ENCODE data around the gene DNLZ.

DNA sequence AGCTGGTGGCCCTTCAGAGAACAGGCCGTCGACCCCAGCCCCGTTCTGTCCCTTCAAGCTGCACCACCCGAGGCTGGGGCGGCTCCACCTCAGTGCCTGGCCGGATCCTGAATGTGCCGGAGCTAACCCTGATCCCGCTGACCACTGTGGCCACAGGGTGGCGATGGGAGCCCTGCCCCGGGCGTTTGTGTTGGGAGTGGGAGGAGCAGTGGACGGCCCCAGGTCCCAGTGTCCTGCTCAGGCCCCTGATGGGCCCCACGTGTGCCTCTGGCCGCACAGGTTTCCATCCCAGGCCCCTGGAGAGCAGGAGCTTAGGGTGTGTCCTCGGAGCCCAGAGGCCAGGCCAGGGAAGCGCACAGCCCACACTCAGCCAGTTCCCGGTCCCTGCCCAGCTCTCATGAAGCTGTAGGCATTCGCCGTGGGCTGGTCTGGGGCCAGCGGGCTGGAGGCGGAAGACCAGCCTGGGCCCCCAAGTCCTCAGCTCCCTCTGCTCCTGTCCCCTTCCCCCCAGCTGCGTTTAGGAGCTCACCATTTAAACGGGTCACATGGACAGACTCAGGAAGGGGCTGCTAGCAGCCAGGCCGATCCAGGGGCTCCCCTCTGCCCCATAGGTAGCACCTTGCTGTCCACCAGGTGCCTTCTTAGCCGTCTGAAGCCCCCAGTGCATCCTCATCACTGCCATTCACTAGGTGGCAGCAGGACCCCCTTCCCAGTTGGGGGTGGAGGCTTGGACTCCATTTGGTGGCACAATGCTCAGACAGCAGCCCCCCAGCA is 17.5 kb downstream of the DNLZ start:
- RRBS = 14% methylated on average over 4 of the region's 25 CpGs

- RRBS = 78% methylated on average over 3 of the region's 30 CpGs
These were observed 5.3 kb downstream of the DNLZ start for GRCh38 chr9:136358156-136358781.

DNA sequence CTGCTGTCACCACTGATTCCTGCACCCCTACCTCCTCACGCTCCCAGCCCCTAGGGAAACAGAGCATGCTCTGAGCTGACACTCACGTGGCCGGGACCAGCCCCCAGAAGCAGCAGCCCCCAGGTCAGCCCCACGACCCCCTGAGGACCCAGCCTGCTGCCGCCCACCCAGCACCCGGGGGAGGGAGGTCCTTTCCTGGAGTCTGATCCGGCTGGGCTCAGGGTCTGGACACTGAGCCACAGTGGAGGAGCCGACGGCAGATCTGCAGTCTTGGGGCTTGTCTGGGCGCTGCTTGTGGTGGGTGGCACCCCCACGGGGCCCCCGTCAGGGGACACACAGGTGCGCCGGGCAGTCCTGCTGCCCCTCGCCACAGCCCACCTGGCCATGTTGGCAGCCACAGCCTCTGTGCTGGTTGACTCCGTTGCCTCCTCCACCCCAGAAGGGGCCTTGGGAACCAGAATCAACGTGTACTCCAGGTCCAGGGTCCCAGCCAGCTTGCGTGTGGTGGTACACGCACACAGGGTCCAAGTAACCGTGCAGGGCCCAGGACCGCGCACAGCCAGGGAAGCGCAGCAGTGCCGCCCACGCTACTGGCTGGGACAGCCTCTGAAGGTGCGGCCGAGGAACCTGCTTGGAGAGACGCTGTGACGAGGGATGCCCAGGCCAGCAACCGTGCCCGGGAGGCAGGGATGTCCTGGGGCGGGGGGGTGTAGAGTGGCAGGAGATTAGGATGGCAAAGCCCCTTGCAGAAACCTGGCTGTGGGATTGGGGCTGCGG is 3.6 kb downstream of the DNLZ start:
- RRBS = 53% methylated on average over 3 of the region's 33 CpGs

- RRBS = 10% methylated on average over 29 of the region's 83 CpGs
These were observed at the start of gene DNLZ for GRCh38 chr9:136363539-136364272. Gene DNLZ, minus strand, starts transcription at chr9:136363744.

DNA sequence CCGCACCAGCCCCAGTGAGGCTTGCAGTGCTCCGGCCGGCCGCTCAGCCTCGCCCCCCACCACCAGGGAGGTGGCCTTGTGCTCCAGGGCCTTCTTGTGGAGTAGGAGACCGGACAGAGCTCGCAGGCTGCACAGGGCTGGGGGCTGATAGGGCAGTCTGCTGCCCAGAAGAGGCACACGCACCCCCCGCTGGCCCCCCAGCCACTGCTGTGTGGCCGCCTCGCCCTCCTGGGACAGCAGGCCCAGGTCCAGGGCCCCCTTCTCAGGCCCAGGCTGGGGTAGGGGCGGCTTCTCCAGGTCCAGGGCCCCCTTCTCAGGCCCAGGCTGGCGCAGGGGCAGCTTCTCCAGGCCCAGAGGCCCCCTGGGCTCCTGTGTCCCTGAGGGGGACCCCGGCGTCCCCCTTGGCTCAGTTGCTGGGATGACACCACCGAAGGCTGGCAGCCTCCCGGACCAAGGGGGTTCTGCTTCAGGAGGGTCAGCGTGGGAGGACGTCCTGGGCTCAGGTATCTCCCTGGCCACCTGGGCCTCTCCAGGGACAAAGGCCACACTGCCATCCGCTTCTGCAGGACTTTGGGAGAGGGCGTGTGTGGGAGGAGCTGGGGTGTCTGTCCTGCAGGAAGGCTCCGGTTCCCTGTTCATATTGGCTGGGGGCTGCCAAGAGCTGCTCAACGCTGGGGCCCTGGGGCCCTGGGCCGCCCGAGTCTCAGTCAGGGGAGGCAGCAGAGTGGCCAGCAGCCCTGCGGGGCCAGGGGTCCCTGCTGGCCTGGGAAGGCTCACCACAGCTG is 4.5 kb upstream of the CARD9 start:
- RRBS = 90% methylated on average over 7 of the region's 26 CpGs

DNA sequence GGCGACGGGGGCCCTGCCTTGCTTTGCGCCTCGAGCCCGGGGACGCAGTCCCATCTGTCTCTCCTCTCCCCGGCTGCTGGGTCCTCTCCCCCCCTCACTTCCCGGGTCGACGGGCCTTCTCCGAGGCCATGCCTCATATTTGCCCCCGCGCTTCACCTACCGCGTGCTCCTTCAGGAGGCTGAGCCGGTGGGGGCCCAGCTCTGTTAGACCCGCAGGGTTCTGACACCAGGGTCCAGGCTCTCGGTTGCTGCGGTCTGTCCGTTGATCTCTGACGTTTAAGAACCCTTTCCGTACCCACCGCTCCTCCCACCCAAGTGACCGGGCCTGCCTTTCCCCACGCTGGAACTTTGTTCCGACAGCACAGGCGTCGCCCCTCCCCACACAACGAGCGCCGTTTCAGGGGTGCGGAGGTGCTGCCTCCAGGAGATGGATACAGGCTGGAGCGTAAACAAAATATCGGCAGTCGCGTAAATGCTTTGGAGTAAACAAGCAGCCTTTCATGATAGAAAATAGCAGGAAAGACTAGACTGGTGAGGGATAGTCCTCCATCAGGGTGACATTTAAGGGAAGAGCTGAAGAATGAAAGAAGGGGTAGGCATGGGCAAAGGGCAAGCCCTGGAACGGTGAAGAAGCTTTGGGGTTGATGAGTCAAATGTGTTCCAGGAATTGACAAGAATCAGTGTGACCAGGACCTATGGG is 567 bp downstream of the PMPCA start:
- RRBS = 3% methylated on average over 7 of the region's 37 CpGs

DNA sequence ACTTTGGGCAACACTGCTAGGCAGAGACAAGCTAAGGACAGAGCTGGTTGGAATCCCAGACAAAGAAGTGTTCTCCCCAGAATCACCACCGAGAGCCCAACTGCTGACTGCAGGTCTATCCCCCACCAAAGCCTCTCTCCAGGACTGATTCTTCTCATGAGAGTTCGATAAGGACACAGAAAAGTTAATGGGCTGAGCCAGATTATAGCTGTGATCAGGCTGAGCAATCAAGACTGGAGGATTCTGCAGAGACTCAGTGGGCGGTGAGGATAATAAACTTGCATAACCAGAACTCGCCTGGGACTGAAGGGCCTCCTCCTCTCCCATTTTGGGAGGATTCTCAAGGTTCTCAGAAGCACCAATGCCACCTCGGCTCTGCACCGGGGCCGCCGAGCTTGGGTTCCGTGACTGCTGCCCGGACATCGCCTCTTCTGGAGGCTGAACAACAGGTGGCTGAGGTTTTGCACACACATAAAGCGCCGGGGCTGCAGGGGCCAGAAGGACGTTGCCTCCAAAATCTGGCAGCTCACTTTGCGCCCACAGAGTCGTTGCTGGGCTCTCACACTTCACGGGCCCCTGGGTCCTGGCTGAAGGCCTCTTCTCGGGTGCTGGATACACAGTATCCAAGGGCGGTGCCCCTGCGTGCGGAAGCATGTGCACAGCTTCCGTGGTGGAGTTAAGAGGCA is 7.8 kb downstream of the SEC16A start:
- RRBS = 94% methylated on average over 8 of the region's 22 CpGs

- RRBS = no CpG with 5 or more reads among the region's 28 CpGs
These were observed 7.0 kb downstream of the SEC16A start for GRCh38 chr9:136475587-136476395.

GRCh38 chr9:136481915-136482258 is 953 bp downstream of the SEC16A start:
- RRBS = no CpG with 5 or more reads among the region's 7 CpGs

DNA sequence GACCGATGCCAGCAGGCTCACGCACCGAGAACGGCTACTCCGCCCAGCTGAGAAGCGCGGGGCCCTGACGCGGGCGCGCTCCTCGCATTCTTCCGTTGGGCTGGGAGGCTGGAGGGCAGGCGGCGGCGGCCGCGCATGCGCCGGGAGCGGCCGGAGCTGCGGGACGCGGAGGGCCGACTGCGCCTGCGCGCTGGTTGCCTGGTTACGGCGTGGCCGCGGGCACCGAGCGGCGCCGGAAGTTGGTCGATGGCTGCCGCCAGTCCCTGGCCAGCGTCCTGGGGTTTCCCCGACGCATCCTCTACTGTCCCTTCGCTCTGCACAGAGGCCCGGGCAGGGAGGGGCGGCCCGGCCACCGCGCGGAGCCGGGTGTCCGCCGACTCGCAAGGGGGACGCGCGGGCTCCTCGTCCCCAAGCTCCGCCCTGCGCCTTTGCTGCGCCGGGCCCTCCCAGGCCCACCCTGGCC is 865 bp upstream of the SEC16A start:
- RRBS = 1% methylated on average over 30 of the region's 61 CpGs

DNA sequence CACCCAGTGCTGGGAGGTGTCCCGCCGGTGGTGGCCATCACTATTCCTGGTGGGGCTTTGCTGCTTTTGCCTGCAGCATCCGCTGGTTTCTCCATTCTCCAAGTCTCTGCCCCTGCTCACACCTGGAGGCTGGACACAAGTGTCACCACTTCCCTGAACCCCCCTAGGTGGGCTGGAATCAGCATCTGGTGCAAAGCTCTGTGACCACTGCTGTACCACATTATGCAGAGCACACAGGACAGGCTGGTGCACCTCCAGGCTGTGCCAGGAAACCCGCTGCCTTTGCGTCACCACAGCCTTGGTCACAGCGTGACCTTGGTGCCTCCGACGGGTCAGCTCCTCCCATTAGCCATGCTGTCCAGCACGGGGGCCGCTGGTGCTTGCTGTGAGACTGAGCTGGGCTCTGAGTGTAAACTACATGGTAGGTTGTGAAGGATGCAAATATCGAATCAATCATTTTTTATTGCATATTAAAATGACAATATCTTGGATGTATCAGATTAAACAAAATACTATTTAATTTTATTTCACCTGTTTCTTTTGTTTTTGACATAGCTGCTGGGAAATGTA is 2.8 kb upstream of the SEC16A start:
- RRBS = no CpG with 5 or more reads among the region's 11 CpGs

GRCh38 chr9:136529663-136530292 is 16.1 kb downstream of the NOTCH1 start:
- RRBS = 19% methylated on average over 7 of the region's 29 CpGs

DNA sequence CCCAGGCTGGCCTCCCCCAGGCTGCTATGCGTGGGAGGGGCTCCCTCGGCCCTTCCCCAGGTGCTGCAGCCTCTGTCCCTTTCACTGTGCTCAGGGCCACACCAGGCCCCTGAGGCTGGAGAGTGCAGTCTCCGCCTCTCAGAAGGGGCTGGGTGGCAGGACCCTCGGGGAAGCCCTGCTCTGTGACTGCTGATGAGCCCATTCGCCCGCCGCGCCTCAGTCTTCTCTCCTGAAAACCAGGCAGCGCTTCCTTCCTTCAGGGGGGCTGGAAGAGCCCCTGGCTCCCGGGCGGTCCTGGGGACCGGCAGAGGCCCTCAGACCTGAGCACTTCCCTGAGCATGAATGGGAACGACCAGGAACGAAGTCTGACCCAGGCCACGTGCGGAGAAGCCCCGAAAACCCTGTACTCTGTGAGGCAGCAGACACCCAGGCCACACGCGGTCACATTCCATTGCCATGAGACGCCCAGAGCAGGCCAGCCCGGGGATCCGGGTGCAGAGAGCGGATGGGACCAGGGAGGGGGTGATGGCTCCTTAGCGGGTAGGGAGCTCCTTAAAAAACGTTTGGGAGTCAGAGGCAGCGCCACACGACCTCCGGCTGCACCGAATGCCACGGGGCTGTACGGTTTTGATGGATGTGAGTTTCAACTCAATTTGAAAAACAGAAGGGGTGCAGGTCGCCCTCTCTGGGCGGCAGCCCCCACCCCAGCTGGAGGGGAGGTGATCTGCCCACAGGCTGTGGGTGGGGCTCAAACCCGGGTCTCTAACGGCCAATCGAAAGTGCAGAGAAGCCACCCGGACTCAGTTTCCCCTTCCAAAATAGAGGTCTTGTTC is 22.1 kb upstream of the NOTCH1 start:
- RRBS = 71% methylated on average over 3 of the region's 37 CpGs

DNA sequence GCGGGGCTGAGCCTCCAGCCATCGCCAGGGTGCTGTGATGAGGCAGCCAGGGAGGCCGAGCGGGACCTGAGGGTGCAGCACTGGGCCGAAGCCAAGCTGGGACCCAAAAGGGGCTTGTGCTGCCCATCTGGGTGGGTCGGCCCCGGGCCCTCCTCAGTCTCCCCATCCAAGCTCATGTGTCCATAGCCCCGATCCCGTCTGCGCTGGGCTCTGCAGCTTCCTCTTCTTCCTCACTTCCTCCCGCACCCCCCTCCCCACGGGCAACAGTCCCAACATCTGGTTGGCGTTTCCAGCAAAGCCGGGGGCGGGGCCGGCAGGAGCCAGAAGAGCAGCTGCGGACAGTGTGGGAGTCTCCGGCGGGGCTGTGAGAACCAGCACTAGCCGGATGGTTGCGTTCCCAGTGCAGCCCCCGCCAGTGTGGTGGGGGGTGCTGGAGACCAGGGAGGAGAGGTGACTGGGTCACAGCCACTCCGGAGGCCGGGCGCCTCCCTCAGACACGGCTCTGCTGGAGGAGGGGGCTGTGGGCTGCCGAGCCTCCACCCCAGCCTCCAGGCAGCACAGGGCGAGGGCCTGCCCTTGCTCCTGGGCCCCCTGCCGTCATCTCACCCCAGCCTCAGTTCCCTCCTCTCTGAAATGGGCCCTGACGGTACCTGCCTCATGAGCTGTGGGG is 41.3 kb upstream of the NOTCH1 start:
- RRBS = 3% methylated on average over 7 of the region's 30 CpGs

DNA sequence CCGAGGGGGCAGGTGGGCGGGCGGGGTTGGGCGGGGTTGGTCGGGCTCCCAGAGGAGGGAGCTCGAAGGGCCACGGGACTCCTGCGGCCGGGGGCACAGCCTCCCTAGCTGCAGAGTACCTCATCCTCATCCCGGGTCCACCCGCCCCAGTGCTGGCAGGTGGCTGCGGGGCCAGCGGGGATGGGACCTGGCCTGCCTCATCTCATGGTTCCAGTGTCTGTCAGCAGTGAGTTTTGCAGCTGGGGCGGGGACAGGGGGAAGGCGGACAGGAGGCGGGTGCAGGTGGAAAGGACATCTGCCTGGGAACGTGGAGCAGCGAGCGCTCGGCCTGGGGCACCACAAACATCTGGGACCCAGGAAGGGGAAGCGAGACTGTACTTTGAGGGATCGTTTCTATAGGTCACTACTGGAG is 56.3 kb upstream of the NOTCH1 start:
- RRBS = 6% methylated on average over 1 of the region's 22 CpGs

DNA sequence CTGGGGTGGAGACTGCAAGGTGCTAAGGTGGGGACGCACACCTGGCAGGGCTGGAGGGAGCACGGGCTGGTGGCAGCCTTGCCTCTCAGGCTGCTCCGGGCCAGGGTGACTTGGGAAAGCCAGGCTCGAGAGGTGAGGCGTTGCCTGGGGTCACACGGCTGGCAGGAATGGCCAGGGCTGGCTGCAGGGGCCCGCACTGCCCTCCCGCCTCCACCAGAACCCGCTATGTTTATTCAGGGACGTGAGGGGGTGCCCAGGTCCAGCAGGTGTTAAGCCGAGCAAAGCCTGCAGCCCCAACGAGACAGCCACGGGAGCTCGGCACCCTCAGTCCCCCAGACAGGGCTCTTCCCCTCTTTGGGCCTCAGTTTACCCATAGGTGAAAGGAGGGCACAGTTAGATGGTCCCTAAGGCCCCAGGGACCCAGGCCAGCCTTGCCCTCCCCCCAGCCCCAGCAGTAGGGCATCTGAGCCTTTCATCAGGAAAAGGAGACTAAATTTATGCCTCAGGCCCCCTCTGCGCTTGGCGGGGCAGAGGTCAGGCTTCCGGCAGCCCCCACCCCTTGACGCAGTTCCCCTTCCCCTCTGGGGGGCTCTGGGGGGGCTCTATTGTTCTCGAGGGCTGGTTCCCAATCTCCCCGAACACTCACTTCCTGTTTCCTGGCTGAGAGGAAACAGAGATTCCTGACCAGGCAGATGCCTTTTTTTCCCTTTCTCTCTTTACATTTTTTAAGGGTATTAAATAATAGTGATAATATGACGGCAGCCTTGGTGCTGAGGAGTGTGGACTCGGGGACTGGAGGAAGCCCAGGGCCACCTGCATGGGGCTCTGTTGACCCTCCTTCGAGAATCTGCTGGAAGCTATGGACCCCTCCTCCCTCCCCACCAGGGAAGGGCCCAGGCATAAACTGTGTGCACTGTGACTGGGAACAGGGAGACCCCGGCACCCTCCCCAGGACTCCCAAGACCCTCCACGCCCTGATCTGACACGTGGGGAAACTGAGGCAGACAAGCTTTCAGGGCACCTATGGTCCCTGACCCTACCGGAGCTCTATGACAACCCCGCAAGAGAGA is 6.9 kb upstream of the EGFL7 start:
- RRBS = no CpG with 5 or more reads among the region's 28 CpGs

- RRBS = 17% methylated on average over 10 of the region's 43 CpGs
These were observed 3.4 kb upstream of the EGFL7 start for GRCh38 chr9:136658988-136660118.

- RRBS = no CpG with 5 or more reads among the region's 15 CpGs
These were observed 7.3 kb downstream of the EGFL7 start for GRCh38 chr9:136670007-136670507.

DNA sequence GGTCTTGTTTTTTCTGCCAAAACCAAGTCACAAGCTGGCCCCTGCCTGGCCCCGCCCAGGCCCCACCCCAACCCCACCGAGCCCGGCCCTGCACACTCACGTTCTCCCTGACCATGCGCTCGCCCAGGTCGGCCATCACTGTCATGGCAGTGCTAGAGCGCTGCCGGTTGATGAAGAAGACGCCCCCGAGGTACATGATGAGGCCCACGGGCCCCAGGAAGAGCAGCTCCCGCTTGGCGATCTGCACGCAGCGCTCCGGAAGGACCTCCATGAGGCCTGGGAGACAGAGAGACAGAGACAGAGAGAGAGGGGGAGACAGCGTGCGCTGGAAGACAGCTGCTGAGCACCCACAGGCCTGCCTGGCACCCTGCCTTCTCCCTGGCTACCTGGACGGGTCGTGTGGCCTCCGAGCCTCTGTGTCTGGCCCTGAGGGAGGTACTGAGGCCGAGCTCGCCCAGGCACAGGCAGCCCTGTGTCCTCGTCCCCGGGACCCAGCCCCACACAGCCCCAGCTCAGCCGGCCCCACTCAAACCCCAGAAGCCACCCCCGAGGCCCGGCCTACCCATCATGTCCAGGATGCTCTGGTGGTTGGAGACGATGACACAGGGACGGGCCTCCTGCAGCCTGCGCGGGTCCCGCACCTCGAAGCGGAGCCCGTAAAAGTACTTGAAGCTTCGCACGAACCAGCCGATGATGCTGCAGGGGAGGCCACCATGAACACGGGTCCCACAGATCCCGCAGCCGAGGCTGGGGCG is 10.2 kb downstream of the AGPAT2 start:
- RRBS = 82% methylated on average over 14 of the region's 44 CpGs

- RRBS = 78% methylated on average over 7 of the region's 31 CpGs
These were observed 7.9 kb downstream of the AGPAT2 start for GRCh38 chr9:136679132-136680058.